SK-N-SH (cell line): Measurements from ENCODE around the gene CYYR1.

GRCh38 chr21:26572615-26573517 is at the start of gene CYYR1:
CYYR1 (minus strand) TSS chr21:26573286.
- RRBS: 67% methylated on average over 9 of the region's 62 CpGs
CAGE:
- cytosol, long polyA plus RNA: no peak
- long polyA plus RNA: no peak
- nucleus, long polyA plus RNA: no peak

DNA sequence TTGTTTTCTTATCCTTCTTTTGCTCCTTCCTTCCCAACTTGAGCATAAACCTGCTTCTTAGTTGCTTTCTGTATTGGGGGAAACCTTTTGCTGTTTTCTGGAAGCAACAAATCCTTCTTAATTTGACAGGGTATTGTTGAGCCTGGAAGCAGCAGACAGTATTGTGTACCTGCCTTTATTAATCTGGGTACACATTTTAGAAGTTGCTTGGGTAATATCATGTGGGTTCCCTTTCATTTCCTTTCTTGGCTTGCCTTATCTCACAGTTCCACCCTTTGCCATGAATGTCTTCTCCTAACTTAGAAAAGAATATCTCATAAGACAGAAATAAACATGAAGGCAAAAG is 42.0 kb downstream of the ADAMTS1 start:
CAGE:
- cytosol, long polyA plus RNA: no peak
- long polyA plus RNA: no peak
- nucleus, long polyA plus RNA: no peak

- RRBS: 1% methylated on average over 19 of the region's 61 CpGs
CAGE:
- cytosol, long polyA plus RNA: no peak
- long polyA plus RNA: no peak
- nucleus, long polyA plus RNA: no peak
Measured at GRCh38 chr21:26844019-26844647, 1.1 kb downstream of the ADAMTS1 start.

GRCh38 chr21:26846399-26846964 is 1.3 kb upstream of the ADAMTS1 start:
- RRBS: 48% methylated on average over 12 of the region's 31 CpGs
CAGE:
- cytosol, long polyA plus RNA: no peak
- long polyA plus RNA: no peak
- nucleus, long polyA plus RNA: no peak

GRCh38 chr21:26964174-26964942 is 2.5 kb downstream of the ADAMTS5 start:
- RRBS: no CpG with 5 or more reads among the region's 16 CpGs
CAGE:
- cytosol, long polyA plus RNA: no peak
- long polyA plus RNA: no peak
- nucleus, long polyA plus RNA: no peak

DNA sequence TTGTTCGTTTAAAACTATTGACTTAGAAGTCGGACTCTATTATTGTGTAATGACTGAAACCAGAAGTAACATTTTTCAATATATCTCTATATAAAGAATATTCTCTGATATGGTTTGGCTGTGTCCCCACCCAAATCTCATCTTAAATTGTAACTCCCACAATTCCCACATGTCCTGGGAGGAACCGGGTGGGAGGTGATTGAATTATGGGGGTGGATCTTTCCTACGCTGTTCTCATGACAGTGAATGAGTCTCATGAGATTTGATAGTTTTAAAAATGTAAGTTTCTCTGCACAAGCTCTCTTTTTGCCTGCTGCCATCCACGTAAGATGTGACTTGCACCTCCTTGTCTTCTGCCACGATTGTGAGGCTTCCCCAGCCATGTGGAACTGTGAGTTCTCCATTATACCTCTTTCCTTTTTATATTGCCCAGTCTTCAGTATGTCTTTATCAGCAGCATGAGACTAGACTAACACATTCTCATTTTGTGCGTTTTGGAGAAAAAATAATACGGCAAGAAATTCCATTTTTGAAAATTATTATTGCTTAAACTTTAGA is 836.9 kb downstream of the N6AMT1 start:
- RRBS: no CpG with 5 or more reads among the region's 8 CpGs
CAGE:
- cytosol, long polyA plus RNA: no peak
- long polyA plus RNA: no peak
- nucleus, long polyA plus RNA: no peak

GRCh38 chr21:28257271-28257771 is 627.8 kb downstream of the N6AMT1 start:
- RRBS: no CpG with 5 or more reads among the region's 3 CpGs
CAGE:
- cytosol, long polyA plus RNA: no peak
- long polyA plus RNA: no peak
- nucleus, long polyA plus RNA: no peak

DNA sequence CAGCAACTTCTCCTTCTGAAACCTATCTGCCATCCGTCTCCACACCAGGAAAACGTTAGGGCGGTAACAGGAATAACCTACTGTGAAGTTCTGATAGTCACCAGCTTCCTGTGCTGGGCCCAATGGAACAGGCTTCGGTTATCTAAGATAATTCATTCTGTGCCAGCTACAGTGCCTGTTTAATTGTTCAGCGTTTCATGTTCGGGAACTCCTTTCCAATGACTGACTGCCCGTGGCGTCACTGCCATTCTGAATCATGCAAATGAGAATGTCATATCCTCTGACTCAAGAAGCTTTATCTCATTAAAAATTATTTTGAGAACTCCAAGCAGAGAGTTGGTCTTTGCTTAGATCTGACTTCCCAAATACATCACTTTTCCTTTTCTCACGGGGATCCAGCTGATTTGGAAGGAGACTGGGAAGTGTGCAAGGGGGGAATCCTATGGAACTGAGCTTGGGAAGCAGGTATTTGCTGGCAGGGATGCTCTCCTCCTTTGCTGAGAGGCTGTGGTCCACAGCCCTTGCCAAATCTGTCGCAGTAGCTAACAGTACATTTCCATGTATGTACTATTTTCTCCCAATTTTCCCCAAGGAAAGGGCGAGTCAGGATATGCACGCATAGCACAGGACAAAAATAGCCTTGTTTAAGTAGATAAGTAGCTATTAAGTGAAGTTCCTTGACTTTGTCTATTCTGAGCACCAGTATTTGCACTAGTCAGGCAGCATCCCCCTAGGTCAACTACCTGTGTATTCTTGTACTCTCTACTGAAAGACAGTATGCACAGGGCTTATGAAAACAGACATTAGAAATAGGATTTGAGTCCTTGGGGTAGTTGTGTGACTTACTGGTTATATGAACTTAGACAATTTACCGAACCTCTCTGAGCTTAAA is 251.1 kb downstream of the N6AMT1 start:
- RRBS: no CpG with 5 or more reads among the region's 13 CpGs
CAGE:
- cytosol, long polyA plus RNA: no peak
- long polyA plus RNA: no peak
- nucleus, long polyA plus RNA: no peak

DNA sequence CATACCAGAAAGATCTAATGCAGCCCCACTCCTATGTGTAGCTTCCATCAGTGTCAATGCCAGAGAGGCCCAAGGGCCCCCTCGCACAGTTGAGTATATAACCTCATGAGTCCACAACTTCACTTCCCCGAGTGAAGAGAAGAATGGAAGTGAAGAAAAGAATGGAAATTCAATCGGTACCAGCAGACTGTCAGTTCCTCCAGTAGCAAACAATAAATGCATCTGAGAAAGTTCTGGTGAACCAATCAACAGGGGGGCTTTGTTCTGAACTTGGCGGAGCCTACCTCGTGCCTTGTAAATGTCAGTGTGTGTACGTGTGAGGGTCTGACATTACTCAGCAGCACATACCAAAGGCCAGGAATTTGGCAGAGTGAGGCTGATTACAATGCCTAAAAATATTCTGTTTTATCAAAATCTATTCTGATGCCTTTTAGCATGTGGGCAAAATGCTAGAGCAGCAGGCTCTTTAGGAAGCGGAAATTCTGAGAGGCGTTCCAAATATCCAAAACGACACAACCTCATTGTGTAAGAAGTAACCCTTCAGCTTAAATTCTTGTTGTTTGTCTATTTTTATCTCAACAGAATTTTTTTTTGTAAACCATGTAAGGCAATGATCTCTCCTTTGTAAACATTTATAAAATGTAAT is 131.0 kb downstream of the N6AMT1 start:
- RRBS: no CpG with 5 or more reads among the region's 9 CpGs
CAGE:
- cytosol, long polyA plus RNA: no peak
- long polyA plus RNA: no peak
- nucleus, long polyA plus RNA: no peak

DNA sequence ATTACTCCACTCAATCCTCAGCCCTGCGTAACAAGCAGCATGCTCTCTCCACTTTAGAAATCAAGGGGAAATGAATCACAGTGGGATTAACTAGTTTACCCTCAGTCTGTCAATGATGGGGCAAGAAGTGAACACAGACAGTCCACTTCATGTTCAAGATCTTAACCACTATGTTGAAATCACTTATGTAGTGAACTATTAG is 57.8 kb downstream of the N6AMT1 start:
- RRBS: no CpG with 5 or more reads among the region's 1 CpG
CAGE:
- cytosol, long polyA plus RNA: no peak
- long polyA plus RNA: no peak
- nucleus, long polyA plus RNA: no peak

DNA sequence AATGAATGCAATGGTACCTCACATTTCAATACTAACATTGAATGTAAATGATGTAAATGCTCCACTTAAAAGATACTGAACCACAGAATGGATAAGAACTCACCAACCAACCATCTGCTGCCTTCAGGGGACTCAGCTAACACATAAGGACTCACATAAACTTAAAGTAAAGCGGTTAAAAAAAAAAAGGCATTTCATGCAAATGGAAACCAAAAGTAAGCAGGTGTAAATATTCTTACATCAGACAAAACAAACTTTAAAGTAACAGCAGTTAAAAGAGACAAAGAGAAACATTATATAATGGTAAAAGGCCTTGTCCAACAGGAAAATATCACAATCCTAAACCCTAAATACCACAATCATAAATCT is 48.5 kb downstream of the N6AMT1 start:
- RRBS: no CpG with 5 or more reads among the region's 1 CpG
CAGE:
- cytosol, long polyA plus RNA: no peak
- long polyA plus RNA: no peak
- nucleus, long polyA plus RNA: no peak

DNA sequence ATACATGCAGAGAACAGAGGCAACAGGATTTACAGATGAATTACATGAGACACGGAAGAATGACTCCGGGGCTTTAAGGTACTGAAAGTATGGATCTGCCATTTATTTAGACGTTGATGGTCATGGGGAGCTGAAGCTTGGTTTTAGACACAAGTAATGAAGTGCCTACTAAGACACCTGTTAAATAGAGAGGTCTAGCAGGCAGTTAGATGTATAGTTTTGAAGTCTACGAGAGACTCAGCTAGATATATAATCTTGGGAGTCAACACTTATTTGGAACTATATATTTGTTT is 1.0 kb downstream of the RWDD2B start:
- RRBS: no CpG with 5 or more reads among the region's 4 CpGs
CAGE:
- cytosol, long polyA plus RNA: no peak
- long polyA plus RNA: no peak
- nucleus, long polyA plus RNA: no peak

DNA sequence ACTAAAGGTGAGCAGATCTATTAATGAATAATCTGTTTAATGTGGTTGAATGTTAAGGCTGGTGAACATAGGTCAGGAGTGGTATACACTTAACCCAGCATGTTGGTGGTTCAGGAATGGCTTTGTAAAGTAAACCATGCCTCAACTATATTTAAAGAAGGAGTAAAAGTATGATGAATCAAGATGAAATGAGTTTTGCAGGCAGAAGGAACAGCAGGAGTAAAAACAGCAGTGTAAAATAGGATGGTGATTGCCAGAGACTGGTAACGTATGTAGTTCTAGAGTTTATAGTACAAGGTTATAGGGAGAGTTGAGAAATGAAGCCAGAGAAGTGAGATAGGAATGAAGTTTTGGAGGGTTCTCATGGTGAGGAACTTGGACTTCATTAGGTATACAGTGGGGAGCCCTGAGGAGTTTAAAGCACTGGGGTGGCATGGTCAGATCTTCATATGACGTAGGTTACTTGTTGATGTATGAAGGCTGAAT is 23.0 kb downstream of the CCT8 start:
- RRBS: no CpG with 5 or more reads among the region's 2 CpGs
CAGE:
- cytosol, long polyA plus RNA: no peak
- long polyA plus RNA: no peak
- nucleus, long polyA plus RNA: no peak

- RRBS: no CpG with 5 or more reads among the region's 7 CpGs
CAGE:
- cytosol, long polyA plus RNA: no peak
- long polyA plus RNA: no peak
- nucleus, long polyA plus RNA: no peak
Measured at GRCh38 chr21:29064571-29065632, 8.5 kb downstream of the CCT8 start.

- RRBS: no CpG with 5 or more reads among the region's 11 CpGs
CAGE:
- cytosol, long polyA plus RNA: no peak
- long polyA plus RNA: no peak
- nucleus, long polyA plus RNA: no peak
Measured at GRCh38 chr21:29195747-29196733, 65.6 kb downstream of the MAP3K7CL start.

DNA sequence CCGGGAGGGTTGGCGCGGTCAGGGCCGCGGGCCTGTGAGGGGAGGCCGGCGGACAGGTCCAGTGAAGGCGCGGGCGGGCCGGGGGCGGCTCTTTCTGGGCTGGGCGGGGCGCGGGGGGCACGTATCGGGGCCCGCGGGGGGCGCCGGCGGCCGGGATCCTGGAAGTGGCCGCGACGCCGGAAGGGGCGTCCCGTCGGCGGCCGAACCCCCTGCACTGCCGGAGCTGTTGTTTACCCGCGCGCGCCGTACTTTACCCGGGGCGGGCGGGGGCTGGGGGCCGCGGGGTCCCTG is 209 bp downstream of the BACH1 start:
- RRBS: 2% methylated on average over 29 of the region's 43 CpGs
CAGE:
- cytosol, long polyA plus RNA: no peak
- long polyA plus RNA: no peak
- nucleus, long polyA plus RNA: no peak

GRCh38 chr21:29303211-29303624 is 4.5 kb downstream of the BACH1 start:
- RRBS: no CpG with 5 or more reads among the region's 3 CpGs
CAGE:
- cytosol, long polyA plus RNA: no peak
- long polyA plus RNA: no peak
- nucleus, long polyA plus RNA: no peak

GRCh38 chr21:31326748-31327328 is 17.2 kb downstream of the TIAM1 start:
- RRBS: no CpG with 5 or more reads among the region's 12 CpGs
CAGE:
- cytosol, long polyA plus RNA: no peak
- long polyA plus RNA: no peak
- nucleus, long polyA plus RNA: no peak

DNA sequence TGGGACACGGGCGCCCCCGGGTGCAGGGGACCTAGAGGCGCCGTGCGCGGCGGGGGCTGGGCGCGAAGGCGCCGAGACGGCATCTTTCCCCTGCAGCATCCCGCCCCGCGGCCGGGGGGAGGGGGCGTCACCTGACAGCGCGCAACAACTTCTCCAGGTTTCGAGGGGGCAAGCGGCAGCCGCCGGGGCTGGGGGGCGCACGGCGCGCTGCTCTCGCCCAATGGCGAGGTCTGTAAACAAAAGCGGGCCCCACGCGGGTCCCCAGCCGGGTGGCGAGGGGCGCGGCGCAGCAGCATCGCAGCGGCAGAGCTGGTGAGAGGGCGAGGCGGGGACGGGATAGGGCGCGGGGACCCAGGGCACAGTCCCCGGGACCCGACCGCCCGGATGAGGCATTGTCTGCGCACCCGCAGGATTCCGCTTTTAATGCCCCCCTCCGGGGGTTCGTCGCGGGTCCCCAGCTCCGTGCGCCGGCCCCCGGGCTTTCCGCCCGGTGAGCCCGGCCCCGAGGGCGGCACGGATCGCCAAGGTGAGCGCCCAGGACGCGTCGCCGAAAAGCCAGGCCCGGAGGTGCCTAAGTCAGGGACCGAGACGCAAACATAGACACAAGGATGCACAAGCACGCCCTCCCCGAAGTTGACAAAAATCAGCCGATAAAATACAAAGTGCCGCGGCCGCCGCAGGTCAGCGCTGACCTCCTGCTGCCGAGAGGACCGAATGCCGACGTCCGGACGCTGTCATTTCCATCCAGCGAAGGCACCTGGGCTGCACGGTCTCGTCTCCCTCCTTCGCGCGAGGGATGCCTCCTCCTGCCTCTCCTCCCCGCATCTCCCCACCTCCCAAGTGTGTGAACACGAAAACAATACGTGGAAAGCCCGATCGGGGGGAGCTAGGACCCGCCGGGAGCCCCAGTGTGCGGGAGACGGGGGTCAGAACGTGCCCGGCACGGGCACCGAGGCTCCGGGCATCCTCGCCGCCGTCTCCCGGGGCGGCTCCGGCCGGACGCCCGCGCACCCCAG is 101.3 kb upstream of the SOD1 start:
- RRBS: 2% methylated on average over 53 of the region's 119 CpGs
CAGE:
- cytosol, long polyA plus RNA: no peak
- long polyA plus RNA: no peak
- nucleus, long polyA plus RNA: no peak

DNA sequence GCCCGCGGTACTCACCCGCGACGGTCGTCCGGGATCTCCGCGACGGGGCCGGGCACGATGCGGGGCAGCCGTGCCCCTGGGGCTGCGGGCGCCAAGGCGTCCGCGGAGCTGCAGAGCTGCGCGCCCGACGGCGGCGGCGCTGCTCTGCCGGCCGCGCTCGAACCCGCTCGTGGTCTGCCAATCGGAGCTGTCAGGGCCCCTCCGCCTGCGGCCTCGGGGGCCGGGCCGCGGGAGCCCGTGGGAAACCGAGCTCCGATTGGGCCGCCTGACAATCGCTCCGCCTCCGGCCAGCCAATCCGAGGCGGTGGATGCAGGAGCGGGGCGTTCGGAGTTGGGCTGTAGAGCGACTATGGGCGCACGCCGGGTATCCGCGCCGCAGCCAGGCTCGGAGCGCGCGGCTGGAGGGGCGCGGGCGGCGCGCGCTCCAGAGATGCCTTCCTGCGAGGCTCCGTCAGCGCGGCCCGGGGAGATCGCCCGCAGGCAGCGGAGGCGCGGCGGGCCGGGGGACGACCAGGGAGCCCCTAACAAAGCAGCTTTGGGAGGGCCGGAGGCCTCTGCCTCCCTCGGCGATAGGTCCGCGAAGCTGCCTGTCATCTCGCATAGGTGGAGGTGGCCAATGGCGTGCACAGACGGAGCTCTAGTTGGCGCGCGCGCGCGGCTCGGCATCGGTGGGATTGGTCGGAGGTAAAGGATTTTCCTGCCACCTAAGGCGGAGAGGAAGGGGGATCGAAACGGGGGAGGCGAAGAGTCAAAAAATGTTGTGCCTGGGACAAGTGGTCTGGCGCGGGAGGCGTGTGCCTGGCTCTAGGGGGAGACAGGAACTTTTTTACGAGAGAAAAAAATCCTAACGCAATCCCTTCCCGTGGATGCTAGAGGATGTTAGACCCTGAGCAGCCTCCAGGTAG is 100.3 kb upstream of the SOD1 start:
- RRBS: under 1% methylated on average over 58 of the region's 108 CpGs
CAGE:
- cytosol, long polyA plus RNA: no peak
- long polyA plus RNA: no peak
- nucleus, long polyA plus RNA: no peak